ENCODE data around the genes PPP6R2, SBF1 and KLHDC7B.

DNA sequence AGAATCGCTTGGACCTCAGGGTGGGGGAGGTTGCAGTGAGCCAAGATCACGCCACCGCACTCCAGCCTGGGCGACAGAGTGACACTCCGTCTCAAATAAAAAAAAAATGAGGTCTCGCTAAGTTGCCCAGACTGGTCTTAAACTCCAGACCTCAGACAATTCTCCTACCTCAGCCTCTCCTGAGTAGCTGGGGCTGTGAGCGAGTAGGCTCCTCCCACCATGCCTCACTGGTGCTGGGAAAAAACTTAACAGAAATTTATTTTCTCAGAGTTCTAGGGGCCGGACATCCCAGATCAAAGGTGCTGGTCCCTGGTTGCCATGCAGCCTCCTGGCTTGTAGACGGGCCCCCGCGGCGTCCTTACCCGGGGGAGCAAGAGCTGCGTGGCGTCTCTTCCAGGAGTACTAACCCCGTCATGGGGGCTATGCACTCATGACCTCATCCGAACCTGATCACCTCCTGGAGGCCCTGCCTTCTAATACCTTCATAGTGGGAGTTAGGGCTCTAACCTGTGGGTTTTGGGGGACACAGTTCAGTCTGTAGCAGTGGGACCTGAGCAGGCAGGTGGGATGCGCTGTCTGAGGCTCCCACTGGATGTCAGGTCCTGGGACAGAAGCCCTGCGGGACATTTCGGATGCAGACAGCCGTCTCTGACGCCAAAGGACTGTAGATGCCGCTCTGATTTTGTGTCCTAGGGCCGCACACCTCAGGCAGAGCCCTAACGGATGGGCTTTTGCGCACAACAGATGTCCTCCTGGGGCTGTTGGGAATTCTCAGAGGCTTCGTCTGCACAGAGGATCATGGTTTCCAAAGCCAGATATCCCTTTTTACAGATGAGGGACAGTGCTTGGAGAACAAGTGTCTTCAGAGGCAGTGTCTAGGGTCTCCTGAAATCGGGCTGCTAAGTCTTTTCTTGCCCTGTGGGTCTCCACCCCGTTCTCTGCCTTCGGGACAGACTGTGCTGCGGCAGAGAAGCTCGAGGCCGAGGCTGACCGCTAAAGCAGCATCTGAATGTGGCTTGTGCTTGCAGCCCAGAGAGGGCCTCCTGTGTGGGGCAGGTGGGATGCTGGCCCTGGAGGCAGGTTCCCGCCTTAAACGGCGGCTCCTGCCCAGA is 2.8 kb downstream of the TRABD start:
- PRO-cap: no peak

GRCh38 chr22:50192880-50193527 is 7.3 kb downstream of the TRABD start:
- PRO-cap: no peak

DNA sequence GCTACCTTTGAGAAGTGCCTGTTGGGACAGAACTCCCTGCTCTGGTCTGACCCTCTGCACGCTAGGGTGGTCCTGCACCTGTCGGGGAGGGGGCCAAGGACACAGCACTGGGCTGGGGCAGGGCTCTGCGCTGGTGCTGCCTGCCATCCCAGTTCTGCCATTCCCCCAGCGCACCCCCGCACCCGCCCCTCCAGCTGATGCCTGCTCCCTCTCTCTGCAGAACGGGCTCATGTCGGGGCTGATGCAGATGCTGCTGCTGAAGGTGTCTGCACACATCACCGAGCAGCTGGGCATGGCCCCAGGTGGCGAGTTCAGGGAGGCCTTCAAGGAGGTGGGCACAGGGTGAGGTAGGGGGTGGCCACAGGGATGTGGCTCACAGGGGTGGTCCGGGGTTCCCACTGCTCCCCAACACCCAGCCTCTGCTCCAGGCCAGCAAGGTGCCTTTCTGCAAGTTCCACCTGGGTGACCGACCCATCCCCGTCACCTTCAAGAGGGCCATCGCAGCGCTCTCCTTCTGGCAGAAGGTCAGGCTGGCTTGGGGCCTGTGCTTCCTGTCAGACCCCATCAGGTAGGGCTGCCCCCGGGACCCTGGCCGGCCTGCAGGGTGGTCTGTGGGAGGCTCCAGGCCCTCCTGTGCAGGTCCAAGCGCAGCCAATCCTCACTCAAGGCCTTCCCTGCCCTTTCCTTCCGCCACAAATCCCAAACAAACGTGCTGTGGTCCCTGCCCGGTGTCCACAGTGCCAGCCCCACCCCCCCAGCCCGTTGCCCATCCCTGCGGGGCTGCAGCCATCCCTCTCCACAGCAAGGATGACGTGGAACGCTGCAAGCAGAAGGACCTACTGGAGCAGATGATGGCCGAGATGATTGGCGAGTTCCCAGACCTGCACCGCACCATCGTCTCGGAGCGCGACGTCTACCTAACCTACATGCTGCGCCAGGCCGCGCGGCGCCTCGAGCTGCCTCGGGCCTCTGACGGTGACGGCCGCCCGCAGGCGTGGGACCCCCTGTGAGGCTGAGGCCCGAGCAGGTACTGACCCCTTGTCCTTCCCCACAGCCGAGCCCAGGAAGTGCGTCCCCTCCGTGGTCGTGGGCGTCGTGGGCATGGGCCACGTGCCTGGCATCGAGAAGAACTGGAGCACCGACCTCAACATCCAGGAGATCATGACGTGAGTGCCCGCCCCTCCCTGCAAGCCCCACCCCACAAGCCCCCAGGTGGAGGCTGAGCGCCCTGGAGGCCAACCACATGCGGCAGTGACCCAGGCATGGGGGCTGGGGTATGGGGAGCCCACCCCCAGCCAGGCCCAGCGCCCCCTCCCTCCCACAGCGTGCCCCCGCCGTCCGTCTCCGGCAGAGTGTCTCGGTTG is 3.3 kb upstream of the SELENOO start:
- PRO-cap: no peak

GRCh38 chr22:50206050-50207266 is 5.6 kb downstream of the SELENOO start:
- PRO-cap: no peak

- PRO-cap: no peak
Observed at GRCh38 chr22:50282183-50282809, 12.1 kb upstream of the MAPK11 start.

DNA sequence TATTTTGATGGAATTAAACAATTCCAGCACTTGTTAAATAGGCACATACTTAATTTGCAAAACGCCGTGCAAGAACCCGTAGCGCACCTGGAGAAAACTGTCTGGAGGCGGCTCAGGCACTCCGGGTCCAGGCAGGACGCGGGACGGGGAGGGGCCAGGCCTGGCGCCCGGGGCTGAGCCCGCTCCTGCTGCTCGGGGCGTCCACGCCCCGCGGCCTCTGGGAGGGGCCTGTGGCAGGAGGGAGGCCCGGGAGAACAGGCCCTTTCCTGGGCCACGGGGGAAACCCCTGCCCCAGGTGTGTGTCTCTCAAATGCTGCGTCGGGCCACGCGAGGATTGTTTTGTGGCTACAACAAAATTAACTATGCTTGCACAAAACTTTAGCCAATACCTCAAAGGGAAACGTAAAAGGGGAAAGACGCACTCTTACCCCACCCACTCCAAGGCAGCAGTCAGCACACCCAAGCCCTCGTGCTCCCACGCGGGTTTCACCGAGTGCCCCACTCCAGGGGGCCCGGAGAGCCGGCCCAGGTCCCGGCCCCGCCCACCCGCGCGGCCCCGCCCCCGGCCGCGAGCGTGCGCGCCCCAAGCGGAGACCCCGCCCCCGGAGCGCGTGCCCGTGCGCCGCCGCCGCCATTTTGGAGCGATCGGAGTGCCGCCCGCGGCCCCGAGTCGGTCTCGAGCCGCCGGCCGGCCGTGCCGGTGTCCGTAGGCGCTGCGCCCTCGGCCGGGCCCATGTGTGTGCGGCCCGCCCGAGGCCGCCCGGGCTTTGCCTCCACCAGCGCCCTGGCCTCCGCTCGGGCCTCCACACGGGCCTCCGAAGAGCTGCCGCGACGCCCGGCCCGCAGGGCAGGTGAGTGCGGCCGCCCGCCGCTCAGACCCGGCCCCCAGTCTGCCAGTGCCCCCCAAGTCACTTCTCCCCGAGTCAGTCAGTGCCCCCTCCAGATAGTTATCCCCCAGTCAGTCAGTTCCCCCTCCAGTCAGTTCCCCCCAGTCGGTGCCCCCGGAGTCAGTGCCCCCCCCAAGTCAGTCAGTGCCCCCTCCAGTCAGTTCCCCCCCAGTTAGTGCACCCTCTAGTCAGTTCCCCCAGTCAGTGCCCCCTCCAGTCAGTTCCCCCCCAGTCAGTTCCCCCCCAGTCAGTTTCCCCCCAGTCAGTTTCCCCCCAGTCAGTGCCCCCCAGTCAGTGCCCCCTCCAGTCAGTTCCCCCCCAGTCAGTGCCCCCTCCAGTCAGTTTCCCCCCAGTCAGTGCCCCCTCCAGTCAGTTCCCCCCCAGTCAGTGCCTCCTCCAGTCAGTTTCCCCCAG is at the start of gene PPP6R2:
PPP6R2 (plus strand) TSS at position 628 of the 1,301 bp plus-strand sequence.
- PRO-cap: bidirectional peak, plus-strand start at position 649 of the sequence, minus-strand start at position 514 of the sequence

- PRO-cap: no peak
Observed at GRCh38 chr22:50360385-50361167, 17.4 kb downstream of the PPP6R2 start.

DNA sequence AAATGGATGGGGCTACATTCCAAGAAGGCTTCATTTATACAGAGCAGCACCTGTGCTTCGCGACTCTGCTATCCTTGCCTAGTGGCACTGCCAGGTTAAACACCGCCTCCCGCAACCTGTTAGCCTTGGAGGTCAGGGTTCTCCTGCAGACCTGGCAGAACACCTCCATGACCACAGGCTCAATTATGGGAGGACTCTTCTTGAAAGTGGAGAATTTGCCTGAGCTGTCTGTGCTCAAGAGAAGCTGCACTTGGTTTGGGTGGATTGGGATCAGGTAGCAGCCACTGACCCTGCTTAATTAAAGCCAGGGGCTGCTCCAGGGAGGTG is 56.2 kb downstream of the PPP6R2 start:
- PRO-cap: no peak

GRCh38 chr22:50461472-50462159 is 13.2 kb downstream of the SBF1 start:
- PRO-cap: no peak

- PRO-cap: bidirectional peak, plus-strand start at chr22:50474327, minus-strand start at chr22:50474325; bidirectional peak, plus-strand start at chr22:50474389, minus-strand start at chr22:50474382; bidirectional peak, plus-strand start at chr22:50474780, minus-strand start at chr22:50474519
Observed at GRCh38 chr22:50474192-50474896, 491 bp downstream of the SBF1 start.

DNA sequence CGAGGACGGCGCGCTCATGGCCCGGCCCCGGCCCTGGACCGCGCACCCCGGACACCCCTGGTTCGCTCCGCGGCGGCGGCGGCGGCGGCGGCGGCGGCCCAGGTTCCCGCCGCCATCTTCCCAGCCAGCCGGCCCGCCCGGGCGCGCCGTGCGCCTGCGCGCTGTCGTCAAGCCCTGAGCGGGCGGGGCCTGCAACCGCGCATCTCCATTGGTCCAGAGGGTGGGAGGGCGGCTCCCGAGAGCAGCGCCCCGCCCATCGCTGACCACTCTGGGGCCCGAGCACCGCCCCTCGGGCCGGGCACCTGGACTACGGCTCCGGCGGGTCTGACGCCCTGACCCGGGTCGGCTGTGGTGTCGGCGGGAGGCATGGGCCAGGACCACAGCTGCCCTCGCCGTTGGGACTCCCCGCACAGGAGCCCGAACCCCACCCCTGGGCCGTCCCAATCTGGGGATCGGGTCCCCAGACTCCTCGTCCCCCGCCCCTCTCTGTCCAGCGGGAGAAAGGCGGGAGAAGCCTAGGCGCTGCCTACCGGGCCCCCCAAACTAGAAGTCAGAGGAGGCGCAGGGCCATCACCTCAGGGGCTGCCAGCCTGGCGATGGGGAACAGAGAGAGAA is at the start of gene SBF1:
SBF1 (minus strand) TSS at position 139 of the 615 bp plus-strand sequence.
- PRO-cap: bidirectional peak, plus-strand start at position 266 of the sequence, minus-strand start at position 139 of the sequence

- PRO-cap: no peak
Observed at GRCh38 chr22:50505630-50506422, 1.7 kb downstream of the LMF2 start.

GRCh38 chr22:50522167-50523353 is 2.8 kb downstream of the SCO2 start:
- PRO-cap: no peak

- PRO-cap: bidirectional peak, plus-strand start at chr22:50527089, minus-strand start at chr22:50527009
Observed at GRCh38 chr22:50526762-50527537, 1.6 kb upstream of the SCO2 start.

DNA sequence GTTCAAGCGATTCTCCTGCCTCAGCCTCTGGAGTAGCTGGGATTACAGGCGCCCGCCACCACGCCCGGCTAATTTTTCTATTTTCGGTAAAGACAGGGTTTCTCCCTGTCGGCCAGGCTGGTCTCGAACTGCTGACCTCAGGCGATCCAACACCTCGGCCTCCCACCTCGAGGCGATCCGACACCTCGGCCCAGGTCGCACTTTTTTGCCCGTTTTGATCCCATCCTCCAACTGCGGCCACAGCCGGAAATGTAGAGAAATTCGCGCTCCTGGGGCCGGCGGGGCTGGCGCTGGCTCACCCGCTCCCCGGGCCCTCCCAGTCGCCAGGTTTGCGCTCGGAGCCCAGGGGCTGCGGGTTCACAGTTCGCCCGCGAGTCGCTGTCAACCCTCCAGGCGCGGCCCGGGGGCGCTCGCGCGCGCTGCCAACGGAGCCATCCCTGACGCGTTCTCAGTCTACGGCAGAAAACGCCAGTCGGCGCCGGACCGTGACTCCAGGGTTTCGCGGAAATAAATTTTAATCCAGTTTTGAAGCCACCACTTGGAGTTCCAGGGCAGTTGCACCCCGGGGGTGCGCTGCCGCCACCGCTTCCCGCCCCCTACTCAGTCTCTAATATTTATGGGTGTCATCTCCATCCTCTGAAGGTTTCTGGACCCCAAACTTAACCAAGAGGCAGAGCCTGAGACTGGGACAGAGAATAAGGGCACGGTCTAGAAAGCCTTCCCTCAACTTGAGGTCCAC is 1.6 kb upstream of the KLHDC7B start:
- PRO-cap: no peak

GRCh38 chr22:50545553-50546139 is at the start of gene KLHDC7B:
Gene KLHDC7B, plus strand, starts transcription at chr22:50545899.
- PRO-cap: no peak

DNA sequence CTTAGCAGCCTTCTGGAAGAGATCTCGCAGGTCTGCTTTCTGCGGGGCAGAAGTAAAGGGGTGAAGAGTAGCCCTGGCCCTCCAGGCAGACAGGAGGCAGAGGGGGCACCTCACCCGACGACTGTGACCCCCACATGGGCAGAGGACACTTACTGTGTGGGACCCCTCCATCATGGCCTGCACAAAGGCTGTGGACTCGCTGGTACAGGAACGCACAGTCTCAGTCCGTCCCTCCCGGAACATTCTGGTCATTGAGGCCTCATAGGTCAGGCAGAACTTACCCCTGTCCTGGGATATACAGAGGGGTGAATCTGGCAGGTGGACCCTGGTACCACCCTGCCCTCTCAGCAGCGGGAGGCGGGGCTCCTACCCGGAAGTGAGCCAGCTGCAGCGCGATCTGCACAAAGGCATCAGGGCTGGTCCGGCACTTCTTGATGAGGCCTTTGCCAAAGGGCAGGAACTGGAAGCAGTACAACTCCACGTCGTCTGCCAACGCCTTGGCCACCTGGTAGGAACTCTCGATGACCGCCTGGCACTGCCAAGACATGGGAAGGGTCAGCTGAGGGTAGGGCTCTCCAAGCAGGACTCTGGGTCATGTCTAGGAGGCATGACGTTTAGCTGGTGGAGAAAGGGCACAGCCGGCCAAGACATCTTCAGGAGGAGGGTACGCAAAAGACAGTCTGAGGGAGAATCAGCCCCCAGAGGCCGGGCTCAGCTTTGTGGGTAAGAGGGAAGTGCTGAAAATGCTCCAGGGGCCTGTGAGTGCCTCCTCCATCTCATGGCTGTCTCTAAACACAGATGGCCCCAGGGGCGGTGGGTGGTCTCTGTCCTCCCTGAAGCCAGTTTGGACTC is 7.0 kb downstream of the CPT1B start:
- PRO-cap: no peak

GRCh38 chr22:50600951-50601850 is 608 bp downstream of the MAPK8IP2 start:
- PRO-cap: bidirectional peak, plus-strand start at chr22:50601256, minus-strand start at chr22:50601122; bidirectional peak, plus-strand start at chr22:50601627, minus-strand start at chr22:50601513

GRCh38 chr22:50622589-50623560 is 5.1 kb downstream of the ARSA start:
- PRO-cap: no peak

GRCh38 chr22:50641695-50642373 is 13.9 kb upstream of the ARSA start:
- PRO-cap: no peak

Measured in neuron (in vitro differentiated cells).